ENCODE measurements around a stretch of chr13.

GRCh38 chr13:23954395-23954628 is 65.1 kb upstream of the MIPEP start:
- PRO-cap, result no peak
- RAMPAGE, long total RNA, 4 experiments, result no peak in any of the 4 experiments

- PRO-cap, result no peak
- RAMPAGE, long total RNA, 4 experiments, result no peak in any of the 4 experiments
Measured at GRCh38 chr13:23965227-23965786, 76.1 kb upstream of the MIPEP start.

GRCh38 chr13:24123891-24124181 is 36.7 kb upstream of the SPATA13 start:
- PRO-cap, result no peak
- RAMPAGE, long total RNA, 4 experiments, result no peak in any of the 4 experiments

GRCh38 chr13:24194328-24194924 is 33.9 kb downstream of the SPATA13 start:
- PRO-cap, result no peak
- RAMPAGE, long total RNA, 4 experiments, result no peak in any of the 4 experiments

- PRO-cap, result no peak
- RAMPAGE, long total RNA, 4 experiments, result no peak in any of the 4 experiments
Measured at GRCh38 chr13:24201897-24202644, 41.6 kb downstream of the SPATA13 start.

DNA sequence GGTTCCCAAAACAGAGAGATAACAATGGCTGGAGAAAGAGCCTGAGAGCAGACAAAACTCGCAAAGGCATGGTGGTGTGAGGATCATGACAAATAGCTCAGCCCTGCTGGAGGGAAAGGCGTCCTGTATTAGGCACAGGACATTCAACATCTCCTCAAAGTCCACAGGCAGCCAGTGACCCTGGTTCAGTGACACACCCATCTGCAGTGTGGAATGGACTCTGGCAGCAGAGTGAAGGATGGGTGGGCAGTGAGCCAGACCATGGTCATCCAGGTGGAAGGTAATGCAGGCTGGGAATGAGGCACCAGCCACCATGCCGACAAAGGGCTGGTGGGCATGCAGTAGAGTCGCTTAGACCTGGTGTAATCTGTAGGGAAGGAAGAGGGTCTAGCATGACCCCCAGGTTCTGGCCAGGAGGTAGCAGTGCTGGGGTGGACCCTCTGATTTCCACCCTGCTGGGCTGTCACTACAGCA is 57.5 kb downstream of the SPATA13 start:
- PRO-cap, result no peak
- RAMPAGE, long total RNA, 4 experiments, result no peak in any of the 4 experiments

DNA sequence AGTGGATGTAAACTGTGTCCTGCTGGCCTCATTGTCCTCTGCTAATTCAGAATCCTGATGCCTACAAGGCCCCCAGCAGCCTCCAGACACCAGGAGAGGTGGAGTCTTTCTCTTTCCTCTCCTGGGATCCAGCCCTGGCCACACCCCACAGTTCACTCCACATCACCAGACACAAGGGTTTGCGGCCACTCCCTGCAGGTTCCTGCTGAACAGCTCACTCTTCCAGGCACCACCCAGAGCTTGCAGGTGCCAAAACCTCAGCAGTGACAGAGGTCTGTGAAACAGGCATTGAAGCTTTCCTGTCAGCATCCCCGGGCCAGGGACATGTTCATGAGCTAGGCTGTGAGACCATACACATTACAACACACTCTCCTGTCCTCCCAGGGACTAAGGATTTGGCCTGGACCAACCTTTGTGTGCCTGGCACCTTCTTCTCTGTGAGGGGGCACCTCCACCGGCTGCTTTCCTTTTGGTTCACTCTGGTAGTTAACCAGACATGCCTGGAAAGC is 11.2 kb upstream of the ATP12A start:
- PRO-cap, result no peak
- RAMPAGE, long total RNA, 4 experiments, result no peak in any of the 4 experiments

DNA sequence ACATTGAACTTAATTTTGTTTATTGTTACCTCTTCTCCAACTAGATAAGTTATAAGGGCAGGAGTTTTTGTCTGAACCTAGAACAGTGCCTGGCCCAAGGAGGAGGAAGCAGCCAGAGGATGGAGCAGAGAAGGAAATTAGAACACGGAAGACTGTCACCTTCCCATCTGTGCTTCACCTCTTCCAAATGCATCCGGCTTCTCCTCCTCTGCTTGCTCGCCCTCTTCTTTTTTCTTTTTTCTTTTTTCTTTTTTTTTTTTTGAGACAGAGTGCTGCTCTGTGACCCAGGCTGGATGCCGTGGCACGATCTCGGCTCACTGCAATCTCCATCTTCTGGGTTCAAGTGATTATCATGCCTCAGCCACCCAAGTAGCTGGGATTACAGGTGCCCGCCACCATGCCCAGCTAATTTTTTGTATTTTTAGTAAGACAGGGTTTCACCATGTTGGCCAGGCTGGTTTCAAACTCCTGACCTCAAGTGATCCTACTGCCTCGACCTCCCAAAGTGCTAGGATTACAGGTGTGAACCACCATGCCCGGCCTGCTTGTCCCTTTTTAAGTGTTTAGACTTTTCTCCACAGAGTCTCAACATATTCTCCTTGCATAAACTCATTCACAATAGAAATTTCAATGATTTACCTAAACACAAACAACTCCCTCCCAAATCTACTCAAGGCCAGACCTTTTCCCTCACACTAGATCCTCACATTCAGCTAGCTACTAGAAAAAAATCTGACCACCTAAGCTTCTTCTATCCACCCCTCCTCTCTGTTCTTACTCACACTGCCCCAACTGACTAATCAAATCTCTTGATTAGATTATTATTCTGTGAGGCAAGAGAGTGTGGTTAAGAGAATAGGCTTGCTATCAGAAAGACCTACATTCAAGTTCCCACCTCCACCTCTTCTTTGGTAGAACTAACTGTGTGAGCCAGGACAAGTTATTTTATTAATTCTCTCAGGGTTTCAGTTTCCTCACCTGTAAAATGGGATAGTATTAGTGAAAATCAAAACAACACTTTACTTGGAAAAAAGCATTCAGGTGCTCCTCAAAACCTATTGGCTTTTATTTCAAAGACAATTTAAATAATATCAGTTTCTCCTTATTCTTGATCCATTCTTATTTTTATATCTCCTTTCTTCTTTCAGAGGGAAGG is 4.5 kb downstream of the MTMR6 start:
- PRO-cap, result no peak
- RAMPAGE, long total RNA, 4 experiments, result no peak in any of the 4 experiments

DNA sequence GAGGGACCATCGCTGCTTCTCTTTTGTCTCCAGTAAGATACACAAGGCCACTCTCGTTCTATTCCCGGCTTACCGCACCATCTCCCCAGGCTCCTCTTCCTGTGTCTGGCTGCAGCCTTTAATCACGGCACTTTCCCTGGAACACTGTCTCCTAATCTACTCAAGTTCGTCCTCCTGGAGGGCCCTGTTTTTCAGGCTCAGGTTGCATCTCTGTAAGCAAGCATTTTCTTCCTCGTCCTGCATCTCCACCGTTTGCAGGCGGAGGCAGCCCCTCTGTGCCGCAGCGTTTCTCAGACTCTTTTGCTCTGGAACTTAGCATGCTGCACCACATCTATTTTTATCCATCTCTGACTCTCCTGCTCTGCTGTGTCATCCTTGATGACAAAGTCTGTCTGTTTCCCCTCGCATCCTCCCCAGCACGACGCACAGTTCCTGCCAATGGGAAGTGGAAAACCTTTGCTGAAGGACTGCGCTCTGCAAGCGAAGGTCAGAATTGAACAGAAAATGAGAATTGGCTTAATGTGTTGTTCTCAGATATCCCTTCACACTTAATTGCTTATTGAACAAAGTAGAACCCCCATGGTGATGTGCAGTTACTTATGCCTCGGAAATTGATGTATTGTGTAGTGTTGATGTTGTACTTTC is 117.5 kb downstream of the ATP8A2 start:
- PRO-cap, result no peak
- RAMPAGE, long total RNA, 4 experiments, result no peak in any of the 4 experiments

- PRO-cap, result no peak
- RAMPAGE, long total RNA, 4 experiments, result no peak in any of the 4 experiments
Measured at GRCh38 chr13:26482415-26482960, 75.0 kb upstream of the WASF3 start.

GRCh38 chr13:26758928-26759599 is 1.5 kb downstream of the GPR12 start:
- PRO-cap, result no peak
- RAMPAGE, long total RNA, 4 experiments, result no peak in any of the 4 experiments

DNA sequence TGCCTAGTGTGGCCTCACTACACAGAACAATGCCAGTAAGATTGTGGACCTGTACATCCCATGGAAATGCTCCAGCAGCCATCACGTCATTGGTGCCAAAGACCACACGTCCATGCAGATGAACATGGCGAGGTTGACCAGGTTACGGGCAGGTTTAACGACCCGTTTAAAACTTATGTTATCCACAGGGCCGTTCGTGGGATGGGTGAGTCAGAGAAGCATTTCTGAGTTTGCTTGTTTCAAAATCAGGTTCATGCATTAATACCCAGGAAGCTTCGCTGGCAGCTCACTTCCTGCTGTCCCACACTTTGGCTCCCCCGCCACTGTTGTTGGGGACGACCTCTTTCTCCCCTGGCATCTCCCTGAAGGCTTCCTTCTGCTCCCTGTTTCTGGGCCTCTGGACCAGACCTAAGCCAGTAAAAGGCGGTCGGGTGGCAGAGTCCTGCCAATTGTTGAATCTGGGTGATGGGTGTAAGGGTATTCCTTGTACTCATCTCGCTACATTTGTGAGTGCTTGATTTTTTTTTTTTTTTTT is 194.0 kb downstream of the USP12 start:
- PRO-cap, result no peak
- RAMPAGE, long total RNA, 4 experiments, result no peak in any of the 4 experiments

DNA sequence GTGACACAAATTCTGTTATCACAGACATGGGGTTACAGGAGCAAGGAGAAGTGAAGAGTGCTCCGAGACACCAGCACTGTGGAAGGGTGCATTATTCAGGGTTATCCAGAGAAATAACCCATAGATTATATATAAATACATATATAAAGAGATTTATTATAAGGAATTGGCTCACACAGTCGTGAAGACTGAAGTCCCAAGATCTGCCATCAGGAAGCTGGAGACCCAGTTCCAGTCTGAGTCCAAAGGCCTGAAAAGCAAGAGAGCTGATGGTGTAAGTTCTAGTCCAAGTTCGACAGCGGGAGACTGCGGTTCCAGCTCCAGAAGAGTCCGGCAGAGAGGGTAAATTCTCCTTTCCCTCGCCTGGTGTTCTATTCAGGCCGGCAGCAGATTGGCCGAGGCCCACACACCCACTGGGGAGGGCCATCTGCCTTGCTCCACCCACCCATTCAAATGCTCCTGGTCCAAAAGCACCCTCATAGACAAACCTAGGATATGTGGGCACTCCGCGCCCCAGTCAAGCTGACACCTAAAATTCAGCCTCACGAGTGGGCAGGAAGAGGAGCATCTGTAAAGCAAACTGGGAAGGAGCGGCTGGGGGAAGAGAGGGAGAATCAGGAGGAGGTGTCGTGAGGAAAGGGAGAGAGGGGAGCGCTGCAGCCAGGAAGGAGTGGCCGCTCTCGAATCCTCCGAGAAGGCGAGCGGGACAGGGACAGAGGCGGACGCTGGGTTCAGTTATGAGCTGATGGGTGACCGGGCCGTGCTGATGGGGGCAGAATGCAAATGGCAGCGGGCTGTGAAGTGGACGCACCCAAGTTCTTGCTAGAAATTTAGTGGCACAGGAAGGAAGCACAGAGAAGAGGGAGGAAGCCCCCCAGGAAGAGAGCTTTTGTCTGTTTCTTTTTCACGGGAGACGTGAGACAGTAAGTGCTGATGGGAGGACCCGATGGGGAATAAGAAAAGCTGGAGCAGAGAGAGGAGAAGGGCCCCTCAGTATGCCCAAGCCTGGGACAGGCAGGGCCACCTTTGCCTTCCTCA is 137.0 kb downstream of the USP12 start:
- PRO-cap, result bidirectional peak, plus-strand start at position 479 of the sequence, minus-strand start at position 330 of the sequence
- RAMPAGE, long total RNA, 4 experiments, result no peak in any of the 4 experiments

DNA sequence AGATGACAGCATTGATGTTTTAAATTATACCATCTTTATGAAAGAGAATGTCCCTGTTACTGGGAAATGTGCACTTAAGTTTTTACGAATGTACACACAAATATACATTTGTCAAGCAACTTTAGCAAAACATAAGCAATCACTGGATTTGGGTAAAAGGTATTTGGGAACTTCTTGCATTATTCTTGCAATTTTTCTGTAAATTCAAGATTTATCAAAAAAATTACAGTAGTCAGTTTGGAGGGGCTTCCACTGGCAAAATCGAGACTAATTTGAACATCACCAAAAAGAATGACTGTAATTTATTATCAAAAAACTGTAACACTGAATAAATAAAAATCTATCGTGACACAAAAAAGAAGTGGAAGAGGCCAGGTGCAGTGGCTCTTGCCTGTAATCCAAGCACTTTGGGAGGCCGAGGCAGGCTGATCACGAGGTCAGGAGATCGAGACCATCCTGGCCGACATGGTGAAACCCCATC is 29.1 kb downstream of the USP12 start:
- PRO-cap, result no peak
- RAMPAGE, long total RNA, 4 experiments, result no peak in any of the 4 experiments

DNA sequence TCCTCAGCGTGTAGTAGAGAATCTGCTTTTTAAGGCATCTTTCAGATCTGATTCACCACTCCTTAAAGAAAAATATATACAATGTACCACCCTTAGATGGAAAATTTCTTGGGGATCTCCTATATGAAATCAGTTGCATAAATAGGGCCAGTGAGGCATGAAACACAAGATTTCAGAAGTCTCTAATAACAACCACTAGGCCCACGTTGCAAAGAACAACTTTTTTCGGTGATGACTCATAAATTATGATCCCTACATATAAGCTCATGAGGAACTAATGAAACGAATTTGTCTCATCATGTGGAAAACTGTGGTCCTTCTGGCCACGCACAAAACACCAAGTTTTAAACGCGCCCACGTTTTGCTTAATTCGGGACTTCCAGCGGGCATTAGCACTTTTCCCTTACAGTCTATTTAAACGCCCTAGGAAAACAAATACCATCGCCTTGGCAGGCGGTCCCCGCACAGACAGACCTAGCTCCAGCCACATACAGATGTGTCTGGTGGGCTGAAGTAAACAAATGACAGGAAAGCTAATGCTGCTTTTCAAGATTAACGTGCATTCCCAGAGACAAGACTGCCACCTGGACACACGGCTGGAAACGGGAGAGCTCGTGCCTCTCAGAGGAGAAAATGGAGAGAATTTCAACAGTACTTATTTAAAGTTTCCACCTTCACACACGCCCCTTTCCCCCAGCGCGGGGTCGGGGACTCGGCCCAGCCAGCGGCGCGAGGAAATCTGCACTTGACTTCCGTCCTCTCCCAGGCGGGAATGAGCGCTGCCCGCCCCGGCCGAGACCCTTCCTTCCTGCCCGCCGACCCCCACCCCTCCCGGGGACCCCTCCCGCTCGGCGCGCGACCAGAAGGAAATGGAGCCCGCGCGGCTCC is 1.1 kb downstream of the USP12 start:
- PRO-cap, result unidirectional peak, plus-strand start at position 285 of the sequence; unidirectional peak, plus-strand start at position 465 of the sequence; unidirectional peak, plus-strand start at position 562 of the sequence; bidirectional peak, plus-strand start outside the sequence, minus-strand start at position 774 of the sequence
- RAMPAGE, long total RNA, 4 experiments, result no peak in any of the 4 experiments

DNA sequence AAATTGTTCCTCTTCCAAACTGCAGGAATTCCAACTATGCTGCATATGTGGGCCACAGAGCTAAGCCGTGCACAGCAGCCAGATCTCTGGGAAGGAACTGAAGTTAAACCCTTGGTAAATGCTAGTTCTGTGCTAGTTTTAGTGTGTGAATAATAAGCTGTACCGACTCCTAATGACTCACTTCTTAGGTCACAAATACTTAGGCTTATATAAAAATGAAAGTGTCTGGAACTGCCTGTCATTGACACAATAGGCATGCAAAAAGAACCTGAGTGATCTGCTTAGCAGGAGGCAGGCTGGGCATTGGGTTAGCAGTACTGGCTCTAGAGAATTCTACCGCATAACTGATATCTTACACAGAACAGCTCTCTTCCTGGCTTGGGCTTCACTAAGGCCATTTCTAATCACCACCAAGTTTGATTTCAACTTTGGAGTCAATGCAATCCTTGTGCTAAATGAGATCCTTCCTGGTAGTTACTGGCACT is 21.1 kb upstream of the GTF3A start:
- PRO-cap, result no peak
- RAMPAGE, long total RNA, 4 experiments, result no peak in any of the 4 experiments

GRCh38 chr13:27618983-27619618 is 1.2 kb downstream of the LNX2 start:
- PRO-cap, result unidirectional peak, plus-strand start at chr13:27619524
- RAMPAGE, long total RNA, 4 experiments, result no peak in any of the 4 experiments

DNA sequence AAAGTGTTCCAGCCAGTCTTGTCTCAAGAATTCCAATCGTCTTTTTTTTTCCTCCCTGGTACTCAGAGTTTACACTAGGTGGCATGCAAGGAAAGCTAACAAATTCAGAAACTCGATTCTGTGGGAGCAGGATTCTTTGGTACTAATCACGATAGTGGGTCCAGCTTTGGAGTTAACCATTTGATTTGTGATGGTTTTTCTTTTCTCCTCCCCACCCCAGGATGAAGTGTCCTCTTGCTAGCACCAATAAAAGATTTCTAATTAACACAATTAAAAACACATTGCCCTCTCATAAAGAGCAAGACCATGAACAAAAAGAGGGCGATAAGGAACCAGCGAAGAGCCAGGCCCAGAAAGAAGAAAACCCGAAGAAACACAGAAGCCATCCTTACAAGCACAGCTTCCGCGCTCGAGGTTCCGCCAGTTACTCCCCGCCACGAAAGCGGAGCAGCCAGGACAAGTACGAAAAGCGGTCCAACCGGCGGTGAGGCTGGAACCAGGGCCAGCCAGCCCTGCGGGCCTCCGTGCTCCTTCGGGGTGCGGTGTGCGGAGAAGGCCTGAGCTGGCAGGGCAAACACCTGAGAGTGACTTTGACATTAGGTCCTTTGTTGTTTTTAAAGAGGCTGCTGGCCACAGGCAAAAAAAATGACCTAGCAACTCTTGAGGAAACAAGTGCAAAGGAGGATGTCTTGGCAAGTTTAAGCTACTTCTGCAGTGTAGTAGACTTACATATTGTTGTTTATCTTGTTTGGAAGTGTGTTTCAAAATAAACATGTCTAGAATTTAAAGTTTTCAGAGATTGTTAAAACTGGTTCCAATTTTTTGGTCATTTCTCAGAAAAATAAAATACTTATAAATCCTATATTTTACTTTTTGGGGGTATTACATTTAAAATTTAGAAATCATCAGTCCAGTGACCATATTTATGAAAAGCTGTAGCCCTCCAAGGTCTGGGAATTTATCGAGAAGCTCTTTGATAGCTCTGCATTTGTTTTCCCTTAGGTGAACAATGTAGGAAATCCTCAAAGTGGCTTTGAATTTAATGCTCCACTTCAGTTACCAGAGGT is 44.1 kb downstream of the POLR1D start:
- PRO-cap, result no peak
- RAMPAGE, long total RNA, 4 experiments, result no peak in any of the 4 experiments

- PRO-cap, result no peak
- RAMPAGE, long total RNA, 4 experiments, result no peak in any of the 4 experiments
Measured at GRCh38 chr13:27742488-27742795, 49.8 kb upstream of the GSX1 start.

DNA sequence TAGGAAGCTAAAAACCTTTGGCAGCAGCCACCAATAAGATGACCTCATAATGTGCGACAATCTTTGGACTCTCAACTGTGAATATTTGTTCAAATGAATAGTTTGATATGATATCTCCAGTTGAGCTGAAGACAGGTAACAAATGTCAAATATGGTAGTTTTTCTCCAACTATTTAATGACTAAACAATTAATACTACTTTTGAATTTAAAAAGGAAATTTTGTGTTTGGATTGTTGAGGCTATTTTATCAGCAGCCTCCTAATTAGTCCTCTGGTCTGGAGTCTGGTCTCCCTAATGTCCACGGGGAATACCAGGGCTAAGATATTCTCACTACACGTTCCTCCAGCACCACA is 51.0 kb upstream of the PDX1 start:
- PRO-cap, result no peak
- RAMPAGE, long total RNA, 4 experiments, result no peak in any of the 4 experiments